Measurements from ENCODE around the genes TUBGCP4, PDIA3 and DUOXA1.

- PRO-cap = bidirectional peak, plus-strand start at chr15:42360810, minus-strand start at chr15:42360707
- RAMPAGE, long total RNA, 3 experiments = no peak in any of the 3 experiments
These were observed 1.2 kb downstream of the CAPN3 start for GRCh38 chr15:42360499-42360989.

GRCh38 chr15:42605203-42605645, 29.8 kb downstream of the STARD9 start:
- PRO-cap = no peak
- RAMPAGE, long total RNA, 3 experiments = no peak in any of the 3 experiments

- PRO-cap = no peak
- RAMPAGE, long total RNA, 3 experiments = no peak in any of the 3 experiments
These were observed 8.8 kb upstream of the CDAN1 start for GRCh38 chr15:42745537-42746284.

DNA sequence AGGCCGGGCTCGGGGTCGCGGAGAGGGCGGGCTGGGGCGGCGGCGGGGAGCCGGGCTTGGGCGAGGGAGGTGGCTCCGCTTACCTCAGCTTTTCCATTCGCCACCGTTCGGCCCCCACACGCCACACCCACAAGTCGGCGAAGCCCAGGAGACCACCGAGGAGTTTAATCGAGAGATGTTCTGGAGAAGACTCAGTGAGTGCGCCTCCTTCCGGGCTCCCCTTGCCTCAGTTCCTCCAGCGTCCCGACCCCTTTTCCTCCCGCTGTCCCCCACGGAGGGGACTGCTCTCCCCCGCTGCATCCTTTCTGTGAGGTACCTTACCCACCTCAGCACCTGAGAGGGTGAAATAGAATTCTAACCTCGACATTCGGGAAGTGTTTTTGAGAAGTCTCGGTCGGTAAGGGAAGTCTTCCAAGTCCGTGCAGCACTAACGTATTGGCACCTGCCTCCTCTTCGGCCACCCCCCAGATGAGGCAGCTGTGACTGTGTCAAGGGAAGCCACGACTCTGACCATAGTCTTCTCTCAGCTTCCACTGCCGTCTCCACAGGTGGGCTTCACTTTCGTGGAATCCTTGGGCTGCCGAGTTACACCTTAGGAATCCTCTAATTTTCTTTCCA, 592 bp downstream of the CCNDBP1 start:
- PRO-cap = unidirectional peak, minus-strand start at position 470 of the sequence
- RAMPAGE, long total RNA, 3 experiments = no peak in any of the 3 experiments

GRCh38 chr15:43293206-43293843, 8.7 kb downstream of the TGM7 start:
- PRO-cap = no peak
- RAMPAGE, long total RNA, 3 experiments = no peak in any of the 3 experiments

DNA sequence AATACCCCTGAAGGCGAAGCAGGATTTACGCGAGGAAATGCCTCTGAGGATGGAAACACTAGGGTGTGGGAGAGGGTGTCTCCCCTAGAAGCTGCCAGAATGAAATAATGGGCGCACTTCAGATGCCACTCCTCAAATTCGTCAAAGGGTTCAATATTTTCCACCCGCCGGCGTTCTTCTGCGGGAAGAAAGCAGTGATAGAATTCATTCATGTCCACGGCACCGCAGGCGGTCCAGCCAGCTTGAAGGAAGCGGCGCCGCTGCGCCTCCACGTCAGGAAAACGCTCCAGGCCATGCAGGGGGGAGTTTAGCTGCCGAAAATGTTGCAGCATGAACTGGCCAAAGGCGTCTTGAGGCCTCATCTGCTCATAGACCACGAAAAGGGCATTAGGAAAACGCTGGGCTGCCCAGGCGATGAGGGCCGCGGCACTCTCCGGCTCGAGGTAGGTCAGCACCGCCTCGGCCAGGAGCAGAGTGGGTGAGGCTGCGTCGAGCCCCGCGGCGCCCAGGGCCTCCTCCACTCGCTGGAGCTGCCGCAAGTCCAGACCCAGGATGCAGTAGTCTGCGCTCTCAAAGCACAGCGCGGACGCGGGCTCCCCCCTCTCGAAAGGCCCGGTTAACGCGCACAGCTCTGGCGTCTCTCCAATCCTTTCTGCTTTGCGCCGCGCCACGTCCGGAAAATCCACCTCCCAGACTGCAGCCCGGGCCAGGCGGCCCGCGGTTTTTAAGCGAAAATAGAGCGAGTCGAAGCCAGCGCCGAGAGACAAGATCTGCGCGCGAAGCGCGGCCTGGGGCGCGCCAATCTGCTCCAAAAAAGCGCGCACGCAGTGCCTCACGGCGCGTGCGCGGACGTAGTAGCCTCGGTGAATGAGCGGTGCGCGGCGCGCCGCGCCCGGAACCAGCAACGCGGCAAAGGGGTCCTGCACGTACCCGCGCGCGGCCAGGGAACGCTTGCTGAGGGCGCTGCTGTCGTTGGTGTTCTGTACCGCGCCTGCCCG, 606 bp downstream of the LCMT2 start:
- PRO-cap = bidirectional peak, plus-strand start at position 840 of the sequence, minus-strand start at position 805 of the sequence
- RAMPAGE, long total RNA, 3 experiments = start-site peak on the plus strand in 1 of 3 experiments, centred at position 887 of the sequence, 20 reads per replicate

DNA sequence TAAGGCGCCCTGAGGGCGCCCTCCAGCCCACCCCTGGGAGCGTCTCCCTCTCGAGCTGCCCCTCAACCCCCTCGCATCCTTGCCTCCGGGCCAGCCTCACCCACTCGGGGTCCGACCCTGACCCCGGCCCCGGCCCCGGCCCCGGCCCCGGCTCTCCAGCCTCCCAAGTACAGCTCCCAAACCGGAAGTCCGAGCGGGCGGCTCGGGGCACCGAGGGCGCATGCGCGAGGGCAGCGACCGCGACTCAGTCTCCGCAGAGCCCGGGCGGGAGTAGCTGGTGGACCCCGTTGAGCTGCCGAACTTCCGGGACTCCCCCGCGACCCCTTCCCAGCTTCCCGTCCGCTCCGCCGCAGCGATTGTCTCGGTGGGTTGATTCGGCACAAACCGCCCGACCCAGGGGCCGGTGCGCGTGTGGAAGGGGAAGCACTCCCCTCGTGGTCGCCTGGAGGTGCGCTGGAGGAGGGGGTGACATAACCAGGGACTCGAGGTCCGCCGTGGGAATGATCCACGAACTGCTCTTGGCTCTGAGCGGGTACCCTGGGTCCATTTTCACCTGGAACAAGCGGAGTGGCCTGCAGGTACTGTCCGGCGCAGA, at the start of gene TUBGCP4:
Gene TUBGCP4, plus strand, starts transcription at position 247 of the 595 bp plus-strand sequence.
- PRO-cap = bidirectional peak, plus-strand start at position 247 of the sequence, minus-strand start at position 169 of the sequence
- RAMPAGE, long total RNA, 3 experiments = start-site peak on the plus strand in 1 of 3 experiments, centred at position 228 of the sequence, 47 reads per replicate

GRCh38 chr15:43406129-43407033, 35.5 kb downstream of the TUBGCP4 start:
- PRO-cap = no peak
- RAMPAGE, long total RNA, 3 experiments = no peak in any of the 3 experiments

DNA sequence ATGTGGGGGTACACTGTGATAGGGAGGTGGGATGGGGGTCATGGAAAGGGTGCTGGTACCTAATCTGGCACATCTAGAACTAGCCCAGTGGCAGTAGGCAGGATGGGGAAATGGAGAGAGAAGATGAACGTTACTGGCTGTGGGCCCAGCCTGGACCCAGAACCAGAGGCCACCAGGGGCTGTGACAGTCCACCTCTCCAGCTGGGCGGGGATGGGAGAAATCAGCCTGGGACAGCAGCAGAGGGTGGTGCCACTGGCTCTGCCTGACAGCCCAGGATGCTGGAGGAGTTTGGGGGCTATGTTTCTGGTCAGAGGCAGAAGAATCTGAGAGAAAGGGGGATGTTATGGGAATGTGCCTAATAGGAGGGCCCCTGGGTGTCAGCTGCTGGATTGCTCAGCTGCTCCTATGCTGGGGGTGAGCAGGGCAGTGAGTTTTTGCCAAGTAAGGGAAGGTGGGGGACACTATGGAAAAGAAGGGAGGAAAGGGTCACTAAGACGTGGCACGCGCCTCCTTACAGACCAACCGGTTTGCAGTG, 387 bp downstream of the MAP1A start:
- PRO-cap = no peak
- RAMPAGE, long total RNA, 3 experiments = no peak in any of the 3 experiments

DNA sequence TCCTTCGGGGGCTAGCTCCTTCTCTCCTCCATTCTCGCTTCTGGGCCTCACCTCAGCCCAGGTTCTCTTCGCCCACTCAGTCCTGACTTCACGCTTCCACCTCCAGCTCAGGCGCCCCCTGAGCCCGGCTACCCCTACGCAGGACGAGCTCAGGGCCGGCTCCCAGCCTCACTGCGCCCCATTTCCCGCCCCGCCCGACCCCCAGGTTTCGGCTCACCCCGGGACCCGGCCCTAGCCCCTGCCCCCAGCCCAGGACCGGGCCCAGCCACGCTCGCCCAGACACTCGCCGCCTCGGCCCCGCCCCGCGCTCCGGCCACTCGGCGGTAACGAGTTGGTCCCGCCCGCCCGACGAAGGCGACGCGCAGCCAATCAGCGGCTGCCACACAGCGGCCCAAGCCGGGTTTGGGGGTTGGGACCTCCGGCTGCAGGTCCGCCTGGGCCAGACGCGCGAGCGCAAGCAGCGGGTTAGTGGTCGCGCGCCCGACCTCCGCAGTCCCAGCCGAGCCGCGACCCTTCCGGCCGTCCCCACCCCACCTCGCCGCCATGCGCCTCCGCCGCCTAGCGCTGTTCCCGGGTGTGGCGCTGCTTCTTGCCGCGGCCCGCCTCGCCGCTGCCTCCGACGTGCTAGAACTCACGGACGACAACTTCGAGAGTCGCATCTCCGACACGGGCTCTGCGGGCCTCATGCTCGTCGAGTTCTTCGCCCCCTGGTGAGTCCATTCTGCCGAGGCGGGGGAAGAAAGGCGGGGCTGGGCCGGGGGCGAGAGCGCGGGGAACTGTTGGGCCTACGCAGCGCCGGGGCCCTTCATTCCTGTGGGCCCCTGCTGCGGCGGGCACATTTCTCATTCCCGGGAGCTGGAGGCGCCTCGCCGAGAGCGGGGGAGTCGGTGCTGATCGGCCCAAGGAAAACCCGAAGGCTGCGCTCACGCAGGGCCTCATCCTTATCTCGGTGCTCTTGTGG, at the start of gene PDIA3:
Gene PDIA3, plus strand, starts transcription at position 442 of the 961 bp plus-strand sequence.
- PRO-cap = bidirectional peak, plus-strand start at position 442 of the sequence, minus-strand start at position 268 of the sequence
- RAMPAGE, long total RNA, 3 experiments = start-site peak on the plus strand in 1 of 3 experiments, centred at position 424 of the sequence, 213 reads per replicate

- PRO-cap = no peak
- RAMPAGE, long total RNA, 3 experiments = no peak in any of the 3 experiments
These were observed 2.1 kb downstream of the PDIA3 start for GRCh38 chr15:43748408-43748741.

GRCh38 chr15:43872900-43873677, 46.3 kb downstream of the WDR76 start:
- PRO-cap = no peak
- RAMPAGE, long total RNA, 3 experiments = no peak in any of the 3 experiments

DNA sequence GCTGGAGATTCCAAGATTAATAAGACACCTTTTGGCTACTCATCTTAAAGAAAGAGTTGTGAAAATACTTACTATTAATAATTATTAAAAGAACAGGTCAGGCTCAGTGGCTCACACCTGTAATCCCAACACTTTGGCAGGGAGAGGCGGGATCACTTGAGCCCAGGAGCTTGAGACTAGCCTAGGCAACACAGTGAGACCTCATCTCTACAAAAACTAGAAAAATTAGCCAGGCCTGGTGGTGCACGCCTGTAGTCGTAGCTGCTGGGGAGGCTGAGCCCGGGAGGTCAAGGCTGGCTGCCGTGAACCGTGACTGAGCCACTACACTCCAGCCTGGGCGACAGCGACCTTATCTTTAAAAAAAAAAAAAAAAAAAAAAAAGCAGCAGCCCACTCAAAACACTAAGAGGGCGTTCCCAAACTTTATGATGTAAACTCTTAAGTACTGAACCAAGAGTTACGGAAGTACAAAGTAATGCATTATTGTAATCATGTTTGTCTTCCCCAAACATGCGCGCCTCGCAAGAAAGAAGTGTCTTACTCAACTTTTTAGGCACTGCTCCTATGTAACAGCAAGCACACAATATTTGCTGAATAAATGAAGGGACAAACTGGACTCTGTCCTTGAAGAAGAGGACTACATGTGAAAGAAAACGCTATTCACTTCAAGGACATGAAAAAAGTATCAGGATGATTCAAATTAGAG, 1.0 kb downstream of the SPG11 start:
- PRO-cap = no peak
- RAMPAGE, long total RNA, 3 experiments = no peak in any of the 3 experiments

- PRO-cap = bidirectional peak, plus-strand start at chr15:44712749, minus-strand start at chr15:44712603
- RAMPAGE, long total RNA, 3 experiments = no peak in any of the 3 experiments
These were observed 1.3 kb downstream of the B2M start for GRCh38 chr15:44712362-44713297.

DNA sequence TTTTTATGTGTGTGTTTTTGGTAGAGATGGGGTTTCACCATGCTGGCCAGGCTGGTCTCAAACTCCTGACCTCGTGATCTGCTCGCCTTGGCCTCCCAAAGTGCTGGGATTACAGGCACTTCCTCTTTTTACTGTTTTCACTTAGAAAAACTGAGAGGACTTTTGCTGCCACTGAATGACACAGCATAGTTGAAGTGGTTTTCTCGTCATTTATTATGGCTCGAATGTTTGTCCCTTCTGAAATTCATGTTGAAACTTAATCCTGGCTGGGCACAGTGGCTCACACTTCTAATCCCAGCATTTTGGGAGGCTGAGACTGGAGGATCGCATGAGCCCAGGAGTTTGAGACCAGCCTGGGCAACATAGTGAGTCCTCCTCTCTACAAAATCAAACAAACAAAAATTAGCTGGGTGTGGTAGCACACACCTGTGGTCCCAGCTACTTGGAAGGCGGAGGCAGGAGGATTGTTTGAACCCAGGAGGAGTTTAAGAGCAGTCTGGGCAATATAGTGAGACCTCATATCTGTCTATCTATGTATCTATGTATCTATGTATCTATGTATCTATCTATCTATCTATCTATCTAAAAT, 11.6 kb upstream of the TRIM69 start:
- PRO-cap = no peak
- RAMPAGE, long total RNA, 3 experiments = no peak in any of the 3 experiments

DNA sequence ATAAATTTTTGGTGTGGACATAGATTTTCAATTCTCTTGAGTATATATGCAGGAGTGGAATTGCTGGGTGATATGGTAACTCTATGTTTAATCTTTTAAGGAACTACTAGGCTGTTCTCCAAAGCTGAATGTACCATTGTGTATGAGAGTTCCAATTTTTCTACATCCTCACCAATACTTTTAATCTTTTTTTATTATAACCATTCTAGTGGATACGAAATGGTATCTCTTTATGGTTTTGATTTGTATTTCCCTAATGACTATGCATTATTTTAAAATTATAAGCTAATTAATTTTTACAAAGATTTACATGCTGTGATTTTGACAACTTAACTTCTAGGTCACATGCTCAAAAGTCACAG, 6.2 kb upstream of the TRIM69 start:
- PRO-cap = no peak
- RAMPAGE, long total RNA, 3 experiments = no peak in any of the 3 experiments

GRCh38 chr15:44813204-44813811, 77.0 kb downstream of the TRIM69 start:
- PRO-cap = no peak
- RAMPAGE, long total RNA, 3 experiments = no peak in any of the 3 experiments

GRCh38 chr15:45128676-45129662, 710 bp downstream of the DUOXA1 start:
- PRO-cap = no peak
- RAMPAGE, long total RNA, 3 experiments = no peak in any of the 3 experiments

- PRO-cap = no peak
- RAMPAGE, long total RNA, 3 experiments = no peak in any of the 3 experiments
These were observed at the start of gene DUOXA1 for GRCh38 chr15:45129663-45130146. Gene DUOXA1 (minus strand): TSS chr15:45129879.

DNA sequence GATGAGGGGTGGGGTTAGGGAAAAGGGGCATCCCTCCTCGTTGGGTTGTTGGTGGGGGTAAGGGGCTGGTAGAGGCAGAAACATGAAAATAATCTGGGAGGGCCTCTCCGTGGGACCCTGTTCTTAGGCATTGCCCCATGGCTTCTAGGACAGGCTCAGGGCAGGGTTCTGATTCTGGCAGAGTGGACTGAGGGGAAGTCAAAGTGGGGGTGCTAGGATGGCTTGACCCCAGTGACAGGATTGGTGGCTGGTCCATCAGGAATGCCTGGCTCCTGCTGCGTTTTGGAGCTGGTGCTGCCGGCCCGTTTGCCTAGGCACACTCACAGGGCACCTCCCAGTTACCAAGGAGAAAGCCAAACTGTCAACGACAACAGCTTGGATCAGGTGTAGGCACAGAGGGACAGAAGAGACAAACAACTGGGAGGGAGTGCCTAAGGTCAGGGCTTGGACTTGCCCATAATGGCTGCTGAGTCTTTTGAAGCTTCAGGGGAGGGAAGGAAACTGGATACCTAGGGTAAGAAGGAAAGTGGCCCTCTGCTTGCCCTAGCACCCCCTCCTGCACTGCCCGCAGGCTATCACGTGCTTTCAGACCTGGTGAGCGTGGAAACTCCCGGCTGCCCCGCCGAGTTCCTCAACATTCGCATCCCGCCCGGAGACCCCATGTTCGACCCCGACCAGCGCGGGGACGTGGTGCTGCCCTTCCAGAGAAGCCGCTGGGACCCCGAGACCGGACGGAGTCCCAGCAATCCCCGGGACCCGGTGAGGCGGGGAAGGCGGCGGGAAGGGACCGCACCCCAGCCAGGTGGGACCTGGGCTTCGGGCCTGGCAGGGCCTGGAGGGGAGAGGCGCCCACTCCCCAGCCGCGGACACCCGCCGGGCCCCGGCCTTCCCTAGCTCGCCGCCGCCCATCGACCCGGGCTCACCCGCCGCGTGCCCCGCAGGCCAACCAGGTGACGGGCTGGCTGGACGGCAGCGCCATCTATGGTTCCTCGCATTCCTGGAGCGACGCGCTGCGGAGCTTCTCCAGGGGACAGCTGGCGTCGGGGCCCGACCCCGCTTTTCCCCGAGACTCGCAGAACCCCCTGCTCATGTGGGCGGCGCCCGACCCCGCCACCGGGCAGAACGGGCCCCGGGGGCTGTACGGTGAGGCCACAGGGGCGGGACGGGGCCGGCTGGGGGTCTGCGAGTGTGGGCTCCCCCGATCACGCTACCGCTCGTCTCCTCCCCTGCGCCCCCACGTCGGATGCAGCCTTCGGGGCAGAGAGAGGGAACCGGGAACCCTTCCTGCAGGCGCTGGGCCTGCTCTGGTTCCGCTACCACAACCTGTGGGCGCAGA, 5.2 kb downstream of the DUOX1 start:
- PRO-cap = no peak
- RAMPAGE, long total RNA, 3 experiments = no peak in any of the 3 experiments